ENCODE data around the genes UBQLN1, HNRNPK and AGTPBP1.

DNA sequence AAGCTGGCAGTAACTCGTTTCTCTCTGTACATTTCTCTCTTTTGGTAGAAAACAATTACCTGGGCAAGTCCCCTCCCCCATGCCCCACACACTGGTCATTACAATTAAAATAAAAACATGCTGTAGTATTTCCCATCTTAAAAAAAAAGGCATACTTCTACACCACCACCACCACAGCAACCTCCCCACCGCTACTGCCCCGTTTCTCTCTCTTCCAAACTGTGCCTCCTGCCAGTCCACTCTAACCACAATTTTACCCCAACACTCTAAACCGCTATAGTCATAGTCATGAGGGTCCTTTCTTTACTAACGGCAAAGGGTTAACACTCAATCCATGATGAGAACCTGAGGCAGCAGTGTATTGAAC lies 33.9 kb downstream of the IDNK start:
- PRO-cap: no peak

- PRO-cap: bidirectional peak, plus-strand start at chr9:83707717, minus-strand start at chr9:83707901; bidirectional peak, plus-strand start at chr9:83708334, minus-strand start at chr9:83708101
Measured at GRCh38 chr9:83707863-83708491, at the start of gene UBQLN1. UBQLN1 (minus strand) TSS chr9:83707958.

- PRO-cap: bidirectional peak, plus-strand start at chr9:83920771, minus-strand start at chr9:83920550
Measured at GRCh38 chr9:83920325-83920907, 816 bp downstream of the KIF27 start.

DNA sequence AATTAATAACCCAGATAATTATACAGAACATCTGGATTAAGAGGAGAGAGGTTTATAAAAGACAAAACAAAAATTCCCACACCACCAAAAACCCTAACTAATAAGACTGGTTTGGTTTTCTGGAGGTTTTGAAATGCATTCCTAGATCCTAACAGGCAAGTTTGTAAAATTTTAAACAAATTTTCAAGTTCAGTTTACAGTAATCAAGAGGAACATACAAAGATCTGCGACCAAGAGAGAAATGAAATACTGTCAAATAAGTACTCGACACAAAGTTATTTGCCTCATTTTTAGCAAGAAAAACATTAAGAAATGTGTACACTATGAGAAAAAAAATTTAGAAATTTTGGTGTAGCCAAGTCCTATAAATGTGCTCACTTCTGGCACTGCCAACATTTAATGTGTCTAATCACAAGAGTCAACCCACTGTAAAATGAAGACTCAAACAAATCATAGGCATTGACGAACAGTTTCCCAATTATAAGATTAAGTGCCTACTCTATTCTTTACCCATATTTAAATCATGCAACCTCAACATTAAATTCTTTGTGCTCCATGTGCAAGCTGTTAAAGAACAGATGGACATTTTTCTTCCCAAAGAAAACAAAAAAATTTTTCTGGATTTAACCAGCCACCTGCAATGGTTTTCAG lies 3.9 kb downstream of the HNRNPK start:
- PRO-cap: no peak

- PRO-cap: bidirectional peak, plus-strand start at chr9:83980406, minus-strand start at chr9:83980208; bidirectional peak, plus-strand start at chr9:83980778, minus-strand start at chr9:83980615
Measured at GRCh38 chr9:83980047-83980660, at the start of gene HNRNPK. HNRNPK (minus strand) TSS chr9:83980215.

- PRO-cap: no peak
Measured at GRCh38 chr9:85077073-85077628, 407.6 kb downstream of the NTRK2 start.

DNA sequence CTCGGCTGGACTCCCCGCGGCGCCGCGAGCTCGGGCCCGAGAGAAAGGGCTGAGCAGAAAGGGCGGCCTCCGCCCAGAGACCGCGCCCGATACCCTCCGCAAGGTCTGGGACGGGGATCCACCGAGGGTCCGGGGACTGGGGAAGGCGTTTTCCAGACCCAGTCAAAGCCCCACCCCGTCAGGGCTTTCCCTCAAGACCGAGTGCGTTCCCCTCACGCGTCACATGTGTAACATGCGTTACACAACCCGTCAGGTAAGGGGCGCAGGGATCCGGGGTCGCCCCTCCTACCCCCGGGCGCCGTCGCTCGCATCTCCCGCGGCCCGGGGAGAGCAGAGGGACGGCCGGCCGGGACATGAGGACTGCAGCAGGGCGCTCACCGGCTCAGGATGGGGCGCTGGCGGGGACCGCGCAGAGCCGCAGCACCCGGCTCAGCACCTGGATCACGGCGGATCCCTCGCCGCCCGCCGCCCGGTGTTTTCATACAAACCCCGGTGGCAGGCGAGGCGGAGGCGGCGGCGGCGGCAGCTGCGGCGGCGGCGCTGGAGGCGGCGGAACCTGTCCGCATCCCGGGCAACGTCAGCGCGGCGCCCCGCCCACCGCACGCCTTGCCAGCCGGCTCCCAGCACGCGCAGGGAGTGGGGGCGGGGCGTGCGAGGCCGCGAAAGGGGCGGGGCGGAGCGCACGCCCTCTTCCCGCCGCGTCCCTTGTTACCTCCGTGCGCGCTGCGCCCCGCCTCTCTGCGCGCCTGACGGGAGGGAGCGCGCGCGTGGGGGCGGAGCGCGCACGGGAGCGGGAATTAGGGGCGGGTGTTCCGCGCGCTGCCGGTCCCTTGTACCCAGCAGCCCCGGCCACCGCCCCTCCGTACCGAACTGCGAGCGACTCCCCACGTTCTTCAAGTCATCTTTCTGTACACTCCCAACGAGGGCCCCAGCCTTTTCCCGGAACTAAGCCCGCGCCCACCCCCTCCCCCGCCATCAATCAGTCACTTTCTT lies at the start of gene AGTPBP1:
Gene AGTPBP1, minus strand, starts transcription at position 558 of the 993 bp plus-strand sequence.
- PRO-cap: bidirectional peak, plus-strand start at position 222 of the sequence, minus-strand start at position 229 of the sequence; bidirectional peak, plus-strand start at position 796 of the sequence, minus-strand start at position 452 of the sequence

DNA sequence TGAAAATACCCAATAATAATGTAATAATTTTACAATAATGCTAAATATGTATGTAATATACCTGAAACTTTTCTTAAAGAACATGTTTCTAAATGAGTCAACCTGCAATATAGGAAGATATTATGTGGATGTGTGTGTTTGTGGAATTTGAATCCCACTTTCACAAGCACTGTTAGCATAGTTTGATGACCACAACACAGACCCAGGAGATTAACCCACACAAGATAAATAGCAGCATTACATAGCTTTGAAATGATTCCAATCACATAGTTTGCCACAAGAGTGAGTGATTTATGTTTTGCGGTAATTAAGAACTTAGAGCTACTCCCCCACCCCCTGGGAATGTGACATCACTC lies 1.4 kb upstream of the AGTPBP1 start:
- PRO-cap: no peak

DNA sequence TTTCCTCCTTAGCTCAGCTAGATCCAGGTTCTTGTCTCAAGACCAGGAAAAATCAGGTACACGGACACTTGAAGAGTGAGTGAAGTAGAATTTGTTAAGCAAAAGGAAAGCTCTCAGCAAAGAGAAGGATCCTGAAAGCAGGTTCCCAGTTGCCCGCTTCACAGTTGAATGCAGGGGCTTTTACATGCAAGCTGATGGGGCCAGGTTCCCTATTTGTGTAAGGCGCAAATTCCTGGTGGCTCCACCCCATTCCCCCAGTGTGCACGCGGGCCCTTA lies 2.6 kb upstream of the AGTPBP1 start:
- PRO-cap: no peak

- PRO-cap: no peak
Measured at GRCh38 chr9:85849130-85849758, 91.7 kb upstream of the NAA35 start.

- PRO-cap: no peak
Measured at GRCh38 chr9:86297680-86298168, 15.4 kb upstream of the ISCA1 start.

DNA sequence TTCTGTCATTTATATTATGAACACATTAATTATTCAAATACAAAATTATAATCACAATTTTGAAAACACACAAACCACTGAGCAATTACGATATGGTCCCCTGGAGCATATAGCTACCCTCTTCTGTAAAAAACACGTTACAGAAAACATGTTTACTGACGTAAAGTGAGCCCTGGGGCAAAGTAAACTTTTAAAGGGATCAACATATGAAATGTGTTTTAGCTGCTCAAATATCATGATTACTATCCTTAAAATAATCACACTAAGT lies 2.0 kb downstream of the TUT7 start:
- PRO-cap: no peak

GRCh38 chr9:86442323-86442849 lies 88.2 kb upstream of the TUT7 start:
- PRO-cap: no peak

DNA sequence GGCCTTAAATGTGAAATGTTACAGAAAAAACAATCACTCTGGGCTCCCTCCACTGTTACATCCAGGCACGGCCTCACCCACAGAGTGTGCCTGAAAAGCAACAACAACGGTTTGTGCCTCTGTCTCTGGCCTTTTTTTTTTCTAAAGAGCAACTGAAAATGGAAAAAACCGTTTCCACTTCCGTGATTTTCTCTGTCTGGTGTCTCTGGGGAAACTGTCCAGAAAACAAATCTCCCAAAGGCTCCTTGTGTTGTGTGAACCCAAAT lies 221.7 kb upstream of the TUT7 start:
- PRO-cap: no peak

- PRO-cap: no peak
Measured at GRCh38 chr9:86721116-86721695, 226.1 kb downstream of the GAS1 start.

- PRO-cap: no peak
Measured at GRCh38 chr9:86795759-86796578, 151.3 kb downstream of the GAS1 start.

GRCh38 chr9:87410537-87411400 lies 86.9 kb upstream of the DAPK1 start:
- PRO-cap: unidirectional peak, plus-strand start at chr9:87410810

DNA sequence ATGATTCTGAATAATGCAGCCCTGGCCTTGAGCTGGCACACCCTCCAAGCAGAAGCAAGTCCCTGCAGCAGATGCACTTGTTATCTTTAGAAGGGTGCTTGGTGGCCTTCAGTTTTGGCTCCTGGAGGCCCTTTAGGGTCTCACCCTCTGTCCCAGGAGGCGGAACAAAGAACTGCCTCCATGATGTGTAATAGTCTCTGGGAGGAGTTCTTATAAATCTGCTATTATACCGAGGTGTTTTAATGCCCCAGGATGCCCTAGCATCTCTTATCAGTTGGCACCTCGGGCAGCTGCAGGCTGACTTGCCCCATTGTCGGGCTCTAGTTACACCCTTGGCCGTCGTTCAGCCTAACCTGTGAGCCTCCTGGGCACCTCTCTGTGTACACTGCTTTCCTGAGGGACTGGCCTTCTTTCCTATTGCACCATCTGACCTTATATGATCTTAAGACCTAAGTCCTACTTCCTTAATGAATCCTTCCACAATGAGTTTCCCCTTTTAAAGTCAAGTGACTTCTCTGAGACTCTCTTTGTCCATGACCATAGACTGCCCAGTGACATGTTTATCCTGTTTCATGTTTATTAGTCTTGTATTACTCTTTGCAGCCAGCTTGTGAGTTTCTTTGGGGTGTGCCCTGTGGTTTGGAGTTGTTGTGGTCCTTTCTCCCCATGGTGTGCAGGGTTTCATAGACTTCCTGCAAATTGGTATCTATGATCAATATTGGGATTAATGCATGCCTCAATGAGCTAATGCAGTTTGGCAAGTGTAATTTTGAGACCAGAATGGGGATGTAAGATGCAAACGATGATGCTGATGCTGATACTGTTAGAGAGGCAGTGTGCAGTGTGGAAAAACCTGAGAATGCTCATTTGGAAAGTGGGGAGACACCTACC lies 4.8 kb downstream of the DAPK1 start:
- PRO-cap: no peak

GRCh38 chr9:87556857-87557435 lies 59.3 kb downstream of the DAPK1 start:
- PRO-cap: no peak

DNA sequence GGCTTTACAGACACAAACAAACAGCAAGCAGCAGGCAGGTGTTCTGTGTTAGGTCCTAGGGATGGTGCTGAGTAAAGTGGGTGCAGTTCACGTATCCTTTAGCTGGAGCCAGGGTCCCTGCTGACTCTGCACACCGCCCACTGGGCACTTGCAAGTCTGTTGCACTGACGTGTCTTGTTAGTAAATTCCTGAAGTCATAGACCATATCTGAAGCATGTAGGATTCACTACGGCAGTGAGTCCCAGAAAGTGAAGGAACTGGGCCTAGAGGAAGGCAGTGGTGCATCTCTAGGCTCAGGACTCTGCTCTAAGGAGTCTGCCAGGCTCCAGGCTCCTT lies 96.6 kb downstream of the DAPK1 start:
- PRO-cap: no peak